IMR-90 (cell line): Measurements from ENCODE around the gene IVNS1ABP.

DNA sequence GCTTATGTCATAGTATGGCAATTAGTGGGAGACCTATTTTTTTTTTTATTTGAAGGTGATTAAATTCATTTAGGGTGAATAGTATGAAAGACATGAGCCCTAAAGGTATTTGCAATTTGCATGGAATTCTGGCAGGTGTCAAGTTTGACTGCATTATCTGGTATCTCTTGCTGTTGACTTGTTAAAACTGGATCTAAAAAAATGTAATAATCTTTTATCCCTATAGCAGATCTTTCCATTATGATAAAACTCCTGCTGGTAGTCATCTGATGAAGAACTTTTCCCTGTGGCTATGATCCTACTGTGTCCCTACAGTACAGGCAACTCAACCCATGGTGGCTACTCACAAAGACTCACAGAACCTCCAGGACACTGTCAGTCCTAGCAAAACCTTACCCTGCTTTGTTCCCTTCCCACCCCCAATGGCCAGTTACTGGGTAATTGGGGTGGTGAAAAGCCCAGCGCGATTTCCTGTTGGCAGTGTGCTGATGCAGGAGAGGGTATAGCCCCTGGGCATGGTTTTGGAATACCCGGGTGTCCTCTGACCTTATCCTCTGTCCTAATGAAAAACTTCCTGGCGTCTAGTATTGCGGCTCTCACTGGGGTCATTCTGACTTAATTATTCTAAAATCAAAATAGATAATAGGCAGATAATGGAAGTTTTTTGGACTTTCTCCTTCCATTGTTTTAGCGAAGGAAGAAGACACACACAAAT lies 600 bp upstream of the RGL1 start:
- RRBS: no CpG with 5 or more reads among the region's 6 CpGs
CAGE:
- cytosol, long polyA plus RNA: no peak
- long polyA plus RNA: no peak
- nucleus, long polyA plus RNA: no peak

DNA sequence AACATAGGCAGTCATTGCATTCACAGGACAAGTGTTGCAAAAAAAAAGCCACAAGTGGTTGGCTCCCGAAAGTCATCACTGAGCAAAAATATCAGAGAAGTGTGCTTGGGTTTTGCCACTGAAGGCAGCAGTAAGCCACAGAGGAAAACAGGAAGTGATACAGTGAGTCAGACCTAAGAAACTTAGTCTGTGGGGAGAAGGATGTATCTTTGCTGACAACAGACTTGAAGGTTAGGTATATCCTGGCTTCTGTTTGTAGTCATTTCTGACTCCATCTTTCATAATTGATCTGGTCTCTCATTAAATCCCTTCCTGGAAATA lies 80.9 kb downstream of the COLGALT2 start:
- RRBS: no CpG with 5 or more reads among the region's 1 CpG
CAGE:
- cytosol, long polyA plus RNA: no peak
- long polyA plus RNA: no peak
- nucleus, long polyA plus RNA: no peak

DNA sequence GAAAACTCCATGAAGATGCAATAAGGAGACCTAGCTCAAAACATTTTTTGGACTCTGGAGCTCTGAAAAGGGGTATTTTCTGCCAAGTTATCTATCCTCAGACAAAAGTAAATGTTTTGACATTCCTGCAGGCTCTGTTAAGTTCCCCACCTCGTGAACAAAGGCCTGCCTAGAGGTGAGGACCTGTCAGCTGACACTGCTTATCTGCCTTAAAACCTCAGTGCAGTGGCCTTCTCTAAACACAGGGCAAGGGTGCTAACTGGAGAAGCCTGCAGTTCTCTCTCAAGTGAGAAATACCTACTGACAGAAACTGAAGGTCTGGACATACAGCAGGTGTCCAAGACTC lies 41.1 kb downstream of the COLGALT2 start:
- RRBS: no CpG with 5 or more reads among the region's 1 CpG
CAGE:
- cytosol, long polyA plus RNA: no peak
- long polyA plus RNA: no peak
- nucleus, long polyA plus RNA: no peak

GRCh38 chr1:184283925-184284629 lies 102.8 kb upstream of the C1orf21 start:
- RRBS: no CpG with 5 or more reads among the region's 3 CpGs
CAGE:
- cytosol, long polyA plus RNA: no peak
- long polyA plus RNA: no peak
- nucleus, long polyA plus RNA: no peak

GRCh38 chr1:184477338-184477761 lies 90.5 kb downstream of the C1orf21 start:
- RRBS: no CpG with 5 or more reads among the region's 7 CpGs
CAGE:
- cytosol, long polyA plus RNA: no peak
- long polyA plus RNA: no peak
- nucleus, long polyA plus RNA: no peak

DNA sequence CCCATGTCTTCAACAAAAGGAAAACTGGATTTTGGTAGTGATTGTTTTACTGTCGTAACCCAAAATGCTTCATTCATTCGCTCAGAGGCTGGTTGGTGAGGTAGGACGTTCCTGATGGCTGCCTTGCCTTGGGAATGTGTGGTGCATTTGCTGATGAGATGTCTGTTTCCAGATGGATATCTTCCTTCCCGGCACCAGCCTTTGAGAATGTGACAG lies 117.5 kb downstream of the C1orf21 start:
- RRBS: no CpG with 5 or more reads among the region's 4 CpGs
CAGE:
- cytosol, long polyA plus RNA: no peak
- long polyA plus RNA: no peak
- nucleus, long polyA plus RNA: no peak

GRCh38 chr1:184555502-184556196 lies 168.8 kb downstream of the C1orf21 start:
- RRBS: no CpG with 5 or more reads among the region's 6 CpGs
CAGE:
- cytosol, long polyA plus RNA: no peak
- long polyA plus RNA: no peak
- nucleus, long polyA plus RNA: no peak

GRCh38 chr1:184626281-184626502 lies 128.5 kb downstream of the EDEM3 start:
- RRBS: no CpG with 5 or more reads among the region's 3 CpGs
CAGE:
- cytosol, long polyA plus RNA: no peak
- long polyA plus RNA: no peak
- nucleus, long polyA plus RNA: no peak

DNA sequence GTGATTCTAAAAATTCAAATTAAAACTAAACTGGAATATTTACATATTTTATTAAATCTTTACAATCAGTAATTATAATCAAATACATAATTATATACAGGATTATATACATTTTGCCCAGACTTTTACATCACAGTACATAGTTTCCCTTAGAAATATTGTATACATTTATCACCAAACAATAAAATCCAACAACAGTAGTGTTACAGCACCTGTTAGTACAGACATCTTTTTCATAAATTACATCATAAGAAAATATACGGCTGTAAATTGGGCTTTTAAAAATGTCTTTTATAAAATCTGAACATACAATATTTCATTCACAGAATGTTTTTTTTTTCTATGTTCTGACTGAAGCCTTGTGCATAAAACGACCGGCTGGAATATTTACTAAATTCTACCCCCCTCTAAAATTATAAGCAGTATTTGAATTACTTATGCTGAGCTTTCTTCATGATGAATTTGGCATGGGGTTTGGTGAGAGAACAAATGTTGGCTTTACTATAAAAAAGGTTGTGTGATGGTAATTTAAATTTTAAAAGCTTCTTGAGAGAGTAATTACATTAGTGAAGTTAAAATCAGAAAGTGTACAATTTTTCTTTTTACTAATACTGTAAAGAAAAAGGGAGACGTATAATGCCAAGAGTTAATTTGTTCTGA lies 64.1 kb downstream of the EDEM3 start:
- RRBS: no CpG with 5 or more reads among the region's 4 CpGs
CAGE:
- cytosol, long polyA plus RNA: start-site peak on the minus strand centred at position 373 of the sequence, 69 bp wide, 16 and 93 reads in 2 replicates
- long polyA plus RNA: no peak
- nucleus, long polyA plus RNA: no peak

DNA sequence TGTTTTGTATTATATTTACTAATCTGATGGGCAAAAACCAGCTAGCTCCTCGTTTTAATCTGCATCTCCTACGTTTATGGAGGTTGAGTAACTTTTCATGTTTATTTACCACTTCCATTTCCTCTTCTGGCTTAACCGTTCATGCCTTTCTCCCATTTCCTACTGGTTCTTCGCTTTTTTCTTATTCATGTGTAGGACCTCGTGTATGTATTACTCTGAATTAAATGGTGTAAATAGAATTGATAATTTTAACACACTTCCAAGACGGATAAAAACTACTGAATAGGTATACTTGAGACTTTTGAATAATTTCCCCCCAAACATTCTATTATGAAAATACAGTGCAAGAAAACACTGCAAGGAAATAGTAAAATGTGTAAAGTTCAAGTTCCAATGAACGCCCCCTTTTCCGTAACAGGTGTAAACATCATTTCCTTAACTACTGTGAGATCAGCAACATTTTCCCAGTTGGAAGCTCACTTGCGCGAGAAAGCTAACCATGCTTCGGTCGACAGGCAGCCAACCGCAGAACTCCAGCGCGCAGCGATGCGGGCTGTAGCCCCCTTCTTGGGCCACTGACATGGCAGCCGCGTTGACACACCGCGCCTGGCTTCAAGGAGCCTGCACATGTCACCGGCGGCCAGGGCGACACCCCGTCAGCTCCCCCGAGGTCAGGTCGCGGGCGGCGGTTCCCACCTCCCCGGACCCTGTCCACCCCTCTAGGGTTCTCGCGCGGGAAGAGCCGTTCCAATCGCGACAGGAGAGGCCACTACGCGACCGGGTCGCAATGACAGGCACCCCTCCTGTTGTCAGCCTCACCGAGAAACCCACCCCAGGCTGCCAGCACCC lies 798 bp downstream of the EDEM3 start:
- RRBS: 1% methylated on average over 18 of the region's 42 CpGs
CAGE:
- cytosol, long polyA plus RNA: no peak
- long polyA plus RNA: no peak
- nucleus, long polyA plus RNA: no peak

DNA sequence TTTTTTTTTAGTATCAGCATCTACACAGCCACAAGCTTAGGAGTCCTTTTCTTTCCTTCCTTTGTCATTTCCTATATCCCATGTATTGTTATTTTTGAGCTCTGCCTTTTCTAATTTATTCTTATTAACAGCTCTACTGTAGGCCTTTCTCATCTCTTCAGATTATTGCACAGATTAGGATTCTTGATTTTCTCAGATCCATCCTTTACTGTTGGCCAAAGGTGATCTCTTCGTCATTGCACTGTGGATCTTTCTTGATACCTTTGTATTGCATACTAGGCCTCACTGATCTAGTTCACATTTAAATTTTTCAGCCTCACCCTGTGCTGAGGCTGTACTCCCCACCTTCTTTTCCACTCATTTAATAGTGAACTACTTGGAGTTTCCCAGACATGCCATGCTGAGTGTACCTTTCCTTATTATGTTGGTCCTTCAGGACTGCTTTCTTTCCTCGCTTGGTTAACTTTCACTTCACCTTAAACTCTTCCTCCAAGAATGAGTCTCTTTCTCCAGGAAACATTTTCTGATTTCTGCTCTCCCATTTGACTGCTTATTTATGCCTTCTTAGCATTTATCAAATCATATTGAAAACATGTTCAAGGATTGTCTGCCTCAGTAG lies 20.7 kb downstream of the RNF2 start:
- RRBS: no CpG with 5 or more reads among the region's 2 CpGs
CAGE:
- cytosol, long polyA plus RNA: no peak
- long polyA plus RNA: no peak
- nucleus, long polyA plus RNA: no peak

DNA sequence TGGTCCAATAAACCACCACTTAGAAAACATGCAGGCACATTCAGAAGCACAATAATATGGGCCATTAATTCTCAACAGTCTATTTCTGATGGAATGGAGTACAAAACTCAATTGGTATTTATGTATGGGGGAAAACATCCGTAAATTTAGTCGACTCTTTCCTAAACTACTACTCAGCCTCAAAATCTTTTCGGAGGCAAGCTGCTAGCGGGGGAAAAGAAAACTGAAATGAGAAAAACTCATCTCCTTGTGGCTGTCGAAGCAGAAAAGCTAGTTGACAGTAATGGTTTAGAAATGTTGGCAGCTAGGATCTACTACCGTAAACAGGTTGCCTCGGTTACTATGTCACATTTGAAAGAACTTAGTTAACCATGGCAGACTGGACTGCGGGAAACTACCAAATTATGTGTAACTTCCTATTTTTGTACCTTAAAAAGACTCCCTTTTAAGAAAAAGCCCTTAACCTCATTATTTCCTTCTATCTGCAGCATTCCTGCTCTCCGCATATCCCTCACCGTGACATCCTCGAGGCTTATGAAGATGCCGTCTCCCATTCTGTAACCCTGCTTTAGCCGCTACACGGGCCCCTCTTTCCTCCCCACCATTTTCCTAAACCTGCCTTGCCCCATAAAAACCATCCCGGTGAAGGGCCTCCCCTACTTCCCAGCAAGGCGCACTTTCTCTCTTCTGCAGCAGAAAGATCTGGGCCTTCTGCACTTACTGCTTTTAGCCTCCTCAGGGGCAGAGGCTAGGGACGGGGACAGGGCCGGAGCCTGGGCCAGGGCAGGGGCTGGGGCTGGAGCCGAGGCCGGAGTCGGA lies 787 bp downstream of the TRMT1L start:
- RRBS: 3% methylated on average over 3 of the region's 21 CpGs
CAGE:
- cytosol, long polyA plus RNA: no peak
- long polyA plus RNA: no peak
- nucleus, long polyA plus RNA: no peak

- RRBS: no CpG with 5 or more reads among the region's 103 CpGs
CAGE:
- cytosol, long polyA plus RNA: no peak
- long polyA plus RNA: no peak
- nucleus, long polyA plus RNA: no peak
Measured at GRCh38 chr1:185316479-185317375, at the start of gene IVNS1ABP. IVNS1ABP (minus strand) TSS chr1:185317243.

GRCh38 chr1:185373582-185374178 lies 56.6 kb upstream of the IVNS1ABP start:
- RRBS: no CpG with 5 or more reads among the region's 4 CpGs
CAGE:
- cytosol, long polyA plus RNA: no peak
- long polyA plus RNA: no peak
- nucleus, long polyA plus RNA: no peak

DNA sequence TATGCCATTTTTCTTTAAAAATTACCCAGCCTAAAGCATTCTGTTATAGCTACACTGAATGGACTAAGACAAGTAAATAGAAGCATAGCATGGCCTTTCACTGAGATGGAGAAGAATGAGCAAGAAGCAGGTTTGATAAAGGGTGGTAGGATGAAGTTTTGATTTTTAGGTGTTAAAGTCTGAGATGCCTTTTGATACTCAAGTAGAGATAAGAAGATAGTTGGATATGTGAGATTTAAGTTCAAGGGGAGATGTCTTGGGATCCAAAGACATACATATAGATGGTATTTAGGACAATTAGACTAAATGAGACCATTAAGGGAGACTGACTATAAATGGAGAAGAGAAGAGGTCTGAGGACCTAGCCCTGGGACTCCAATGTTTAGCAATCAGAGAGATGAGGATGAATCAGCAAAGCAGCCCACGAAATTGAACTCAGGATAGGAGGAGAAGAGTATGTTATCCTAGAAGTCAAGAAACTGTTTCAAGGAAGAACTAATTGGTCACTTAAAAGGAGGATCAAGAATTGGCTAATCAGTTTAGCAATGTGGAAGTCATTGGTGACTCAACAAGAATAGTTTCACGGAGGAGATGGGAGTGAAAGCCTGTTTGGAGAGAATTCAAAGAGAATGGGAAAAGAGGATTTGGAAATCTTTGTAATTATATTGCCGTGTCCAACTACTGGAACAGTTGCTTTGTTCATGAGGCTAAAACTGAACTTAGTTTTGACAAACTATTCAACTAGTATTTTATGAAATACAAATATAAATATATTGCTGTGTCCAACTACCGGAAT lies 7.2 kb downstream of the HMCN1 start:
- RRBS: no CpG with 5 or more reads among the region's 4 CpGs
CAGE:
- cytosol, long polyA plus RNA: no peak
- long polyA plus RNA: no peak
- nucleus, long polyA plus RNA: no peak

- RRBS: no CpG with 5 or more reads among the region's 7 CpGs
CAGE:
- cytosol, long polyA plus RNA: no peak
- long polyA plus RNA: no peak
- nucleus, long polyA plus RNA: no peak
Measured at GRCh38 chr1:185880817-185881358, 146.7 kb downstream of the HMCN1 start.

GRCh38 chr1:186618436-186619001 lies 61.7 kb downstream of the PTGS2 start:
- RRBS: no CpG with 5 or more reads among the region's 11 CpGs
CAGE:
- cytosol, long polyA plus RNA: no peak
- long polyA plus RNA: no peak
- nucleus, long polyA plus RNA: no peak

GRCh38 chr1:186829171-186829507 lies 390 bp downstream of the PLA2G4A start:
- RRBS: no CpG with 5 or more reads among the region's 9 CpGs
CAGE:
- cytosol, long polyA plus RNA: no peak
- long polyA plus RNA: no peak
- nucleus, long polyA plus RNA: no peak

GRCh38 chr1:187072066-187072999 lies 243.6 kb downstream of the PLA2G4A start:
- RRBS: 76% methylated on average over 2 of the region's 28 CpGs
CAGE:
- cytosol, long polyA plus RNA: no peak
- long polyA plus RNA: no peak
- nucleus, long polyA plus RNA: no peak

GRCh38 chr1:188012653-188013102 lies 1183.9 kb downstream of the PLA2G4A start:
- RRBS: no CpG with 5 or more reads among the region's 11 CpGs
CAGE:
- cytosol, long polyA plus RNA: no peak
- long polyA plus RNA: no peak
- nucleus, long polyA plus RNA: no peak